HEK293 (cell line): ENCODE results near the genes FSTL3 and MISP.

GRCh38 chr19:70743-71201, 36.1 kb upstream of the OR4F17 start:
- PRO-cap = no peak
- RRBS, 2 experiments = no CpG with 5 or more reads among the region's 64 CpGs

- PRO-cap = bidirectional peak, plus-strand start at chr19:267297, minus-strand start at chr19:267157; bidirectional peak, plus-strand start at chr19:267574, minus-strand start at chr19:267473
- RRBS, 2 experiments = 2 to 3% methylated on average over 15 to 19 of the region's 76 CpGs
Measured at GRCh38 chr19:266991-267657, 24.1 kb downstream of the PLPP2 start.

DNA sequence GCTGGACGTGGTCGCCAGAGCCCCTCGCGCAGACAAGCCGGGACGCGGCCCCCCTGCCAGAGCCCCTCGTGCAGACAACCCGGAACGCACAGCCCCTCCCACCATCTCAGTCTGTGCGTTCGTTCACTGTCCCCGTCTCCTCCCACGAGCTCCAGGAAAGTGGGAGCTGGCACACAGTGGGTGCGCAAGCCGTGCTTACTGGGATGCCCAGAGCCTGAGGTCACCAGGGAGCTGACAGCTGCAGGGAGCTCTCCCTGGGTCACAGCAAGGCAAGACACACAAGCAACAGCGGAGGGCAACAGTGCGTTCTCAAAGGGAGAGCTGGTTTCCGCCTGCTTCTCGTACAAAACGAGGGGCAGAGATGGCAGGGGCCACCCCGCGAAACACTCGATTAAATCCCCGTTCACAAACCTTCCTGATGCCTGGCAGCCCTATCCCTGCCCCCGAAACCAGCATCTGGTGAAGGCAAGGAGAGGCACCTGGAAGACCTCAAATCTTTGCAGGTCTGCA, 3.3 kb upstream of the PLPP2 start:
- PRO-cap = no peak
- RRBS, 2 experiments = 71 to 79% methylated on average over 5 of the region's 26 CpGs

- PRO-cap = no peak
- RRBS, 2 experiments = no CpG with 5 or more reads among the region's 16 CpGs
Measured at GRCh38 chr19:425336-425737, 16.4 kb upstream of the C2CD4C start.

- PRO-cap = unidirectional peak, plus-strand start at chr19:534931
- RRBS, 2 experiments = no CpG with 5 or more reads among the region's 21 CpGs
Measured at GRCh38 chr19:534697-535292, 3.2 kb downstream of the CDC34 start.

GRCh38 chr19:540948-541774, 2.7 kb upstream of the GZMM start:
- PRO-cap = no peak
- RRBS, 2 experiments = no CpG with 5 or more reads among the region's 56 CpGs

- PRO-cap = no peak
- RRBS, 2 experiments = 97% methylated on average over 5 of the region's 18 CpGs; no CpG with 5 or more reads in 1 of the 2 experiments
Measured at GRCh38 chr19:549337-549686, 5.5 kb downstream of the GZMM start.

GRCh38 chr19:567221-567651, 5.2 kb upstream of the BSG start:
- PRO-cap = no peak
- RRBS, 2 experiments = 90 to 93% methylated on average over 3 of the region's 13 CpGs

DNA sequence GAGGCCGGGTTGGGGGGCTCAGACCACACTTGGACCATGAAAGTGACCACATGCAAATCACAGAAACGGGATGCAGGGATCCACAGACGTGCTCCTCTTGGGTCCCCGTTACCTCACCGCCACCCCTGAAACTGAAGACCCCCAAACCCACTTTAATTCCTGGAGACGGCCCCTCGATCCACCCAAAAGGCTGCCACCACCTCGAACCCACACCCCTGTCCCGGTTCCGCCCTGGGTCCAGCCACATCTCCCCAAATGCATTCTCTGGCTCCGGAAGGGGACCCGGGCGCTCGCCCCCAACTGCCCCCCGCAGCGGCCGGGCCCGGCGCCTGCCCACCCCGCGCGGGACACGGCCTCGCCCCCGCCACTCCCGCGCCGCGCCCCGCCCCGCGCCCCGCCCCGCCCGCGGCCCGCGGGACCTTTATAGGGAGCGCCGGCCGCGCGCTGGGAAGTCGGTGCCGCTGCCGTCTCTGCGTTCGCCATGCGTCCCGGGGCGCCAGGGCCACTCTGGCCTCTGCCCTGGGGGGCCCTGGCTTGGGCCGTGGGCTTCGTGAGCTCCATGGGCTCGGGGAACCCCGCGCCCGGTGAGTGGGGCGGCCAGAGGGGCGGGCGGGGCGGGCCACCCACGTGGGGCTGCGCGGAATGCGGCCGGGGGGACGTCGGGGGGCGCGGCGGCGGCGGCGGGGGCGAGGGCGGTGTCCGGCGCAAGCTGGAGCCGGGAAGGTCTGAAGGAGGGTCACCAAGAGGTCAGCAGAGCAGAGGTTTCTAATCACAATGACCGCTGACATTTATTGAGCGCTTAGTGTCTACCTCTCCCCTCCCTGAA, at the start of gene FSTL3:
Gene FSTL3 (plus strand): TSS at position 450 of the 826 bp plus-strand sequence.
- PRO-cap = unidirectional peak, minus-strand start at position 38 of the sequence; bidirectional peak, plus-strand start at position 450 of the sequence, minus-strand start at position 189 of the sequence
- RRBS, 2 experiments = 8 to 12% methylated on average over 40 of the region's 81 CpGs

DNA sequence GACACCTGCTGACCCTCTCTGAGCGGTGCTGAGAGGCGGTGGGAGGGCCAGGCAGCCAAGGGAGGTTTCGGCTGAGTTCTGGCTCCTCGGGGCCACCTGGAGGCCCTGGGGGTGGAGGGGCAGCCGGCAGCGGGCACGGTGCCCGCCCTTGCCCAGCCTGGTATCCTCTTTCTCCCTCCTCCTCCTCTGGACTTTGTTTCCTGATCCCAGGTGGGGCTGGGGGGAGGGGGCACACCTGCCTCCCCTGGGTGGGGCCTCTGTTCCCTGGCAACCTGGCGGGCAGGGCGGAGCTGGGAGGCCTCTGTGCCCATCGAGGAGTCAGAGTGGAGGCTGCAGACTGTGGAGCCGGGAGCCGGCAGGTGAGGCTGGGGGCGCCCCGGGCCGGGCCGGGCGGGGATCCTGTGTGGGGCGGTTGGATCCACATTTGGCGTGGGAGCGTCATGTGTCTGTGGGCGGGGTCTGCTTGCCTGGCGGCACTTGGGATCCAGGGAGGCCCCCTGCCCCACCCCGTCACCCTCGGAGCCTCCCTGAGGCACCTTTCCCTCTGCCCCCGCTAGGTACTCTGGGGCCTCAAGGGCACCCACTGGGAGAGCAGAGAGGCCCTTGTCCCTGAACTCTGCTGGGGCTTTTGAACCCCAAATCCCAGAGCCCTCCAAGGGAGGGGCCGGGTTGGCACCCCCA, at the start of gene MISP:
Gene MISP (plus strand): TSS at position 300 of the 681 bp plus-strand sequence.
- PRO-cap = no peak
- RRBS, 2 experiments = no CpG with 5 or more reads among the region's 27 CpGs

GRCh38 chr19:804491-804775, 7.2 kb downstream of the PTBP1 start:
- PRO-cap = no peak
- RRBS, 2 experiments = no CpG with 5 or more reads among the region's 20 CpGs

DNA sequence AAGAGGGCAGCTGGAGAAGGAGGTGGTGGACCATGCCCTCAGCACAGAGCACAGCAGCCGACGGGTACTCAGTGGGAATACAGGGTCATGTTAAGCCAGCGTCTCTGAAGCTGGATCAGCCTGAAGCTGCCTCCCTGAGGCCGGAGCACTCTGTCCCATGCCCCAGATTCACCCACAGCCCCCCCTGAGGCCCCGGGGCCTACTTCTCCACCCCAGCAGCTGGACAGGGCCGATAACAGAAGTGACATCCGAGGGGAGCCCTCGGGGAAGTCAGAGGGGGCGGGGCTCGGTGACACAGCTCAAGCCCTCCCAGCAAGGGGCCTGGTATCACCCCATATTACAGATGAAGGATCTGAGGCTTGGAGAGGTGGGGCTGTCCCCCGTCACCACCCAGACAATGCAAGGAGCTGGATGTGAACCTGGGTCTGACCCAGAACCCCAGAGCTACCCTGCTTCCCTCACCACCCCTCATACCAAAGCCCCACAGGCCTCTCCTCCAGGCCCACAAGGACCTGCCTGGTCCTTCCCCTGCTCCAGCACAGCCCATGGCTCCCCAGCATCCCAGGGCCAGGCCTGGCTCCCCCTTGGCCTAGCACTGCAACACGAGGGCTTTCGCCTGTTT, 5.7 kb downstream of the R3HDM4 start:
- PRO-cap = no peak
- RRBS, 2 experiments = 82 to 96% methylated on average over 2 of the region's 13 CpGs

- PRO-cap = no peak
- RRBS, 2 experiments = 88 to 94% methylated on average over 5 to 13 of the region's 72 CpGs
Measured at GRCh38 chr19:1009443-1010514, 9.6 kb downstream of the GRIN3B start.

DNA sequence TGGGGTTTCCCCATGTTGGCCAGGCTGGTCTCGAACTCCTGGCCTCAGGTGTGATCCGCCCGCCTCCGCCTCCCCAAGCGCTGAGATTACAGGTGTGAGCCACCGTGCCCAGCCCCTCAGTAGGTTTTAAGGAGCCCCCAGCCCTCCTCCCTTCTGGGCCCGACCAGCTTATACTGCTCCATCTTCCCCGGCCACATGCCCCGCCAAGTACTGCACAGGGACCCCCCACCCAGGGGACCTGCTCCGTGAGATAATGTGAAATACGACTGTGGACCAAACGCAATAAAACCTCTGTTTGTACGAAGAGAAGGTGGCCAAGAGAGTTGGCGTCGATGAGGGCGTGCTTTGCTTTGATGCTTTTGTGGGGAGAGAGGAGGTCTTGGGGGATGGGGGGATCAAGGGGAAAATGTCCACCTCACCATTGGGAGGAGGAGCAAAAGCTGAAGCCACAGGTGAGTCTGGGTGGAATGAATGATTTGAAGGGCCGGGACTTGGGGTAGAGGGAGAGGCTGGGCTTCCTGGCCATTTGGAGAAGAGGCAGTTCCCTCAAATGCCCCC, 1.1 kb upstream of the ABCA7 start:
- PRO-cap = no peak
- RRBS, 2 experiments = no CpG with 5 or more reads among the region's 17 CpGs

DNA sequence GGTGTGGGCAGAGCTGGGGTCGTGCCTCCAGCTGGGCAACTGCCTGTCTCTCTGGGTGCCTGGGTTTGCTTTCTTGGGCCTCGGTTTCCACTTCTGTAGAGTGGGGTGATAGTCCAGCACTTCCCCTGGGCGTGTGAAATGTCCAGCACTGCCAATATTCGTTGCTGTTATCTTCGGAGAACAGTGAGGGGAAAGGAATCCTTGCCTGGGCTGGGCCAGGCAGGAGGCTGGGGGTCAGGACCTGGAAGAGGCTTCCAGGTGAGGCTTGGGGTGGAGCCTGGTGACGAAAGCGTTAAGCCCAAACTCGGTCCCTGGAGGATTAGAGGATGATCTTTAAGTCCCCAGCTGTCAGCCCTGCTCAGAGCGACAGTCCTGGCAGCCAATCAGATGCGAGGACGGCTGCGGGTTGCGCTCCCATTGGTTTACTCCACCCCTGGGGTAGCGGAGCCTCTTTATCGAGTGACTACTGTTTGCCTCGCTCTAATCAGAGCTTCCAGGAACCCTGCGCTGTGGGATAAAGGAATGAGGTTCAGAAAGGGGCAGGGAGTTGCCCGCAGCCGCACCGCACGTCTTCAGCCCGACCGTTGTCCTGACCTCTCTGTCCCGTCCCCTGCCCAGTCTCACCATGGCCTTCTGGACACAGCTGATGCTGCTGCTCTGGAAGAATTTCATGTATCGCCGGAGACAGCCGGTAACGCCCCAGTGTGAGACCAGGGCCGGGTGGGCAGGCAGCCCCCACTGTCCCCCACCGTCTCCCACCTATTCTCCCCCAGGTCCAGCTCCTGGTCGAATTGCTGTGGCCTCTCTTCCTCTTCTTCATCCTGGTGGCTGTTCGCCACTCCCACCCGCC, 1.1 kb downstream of the ABCA7 start:
- PRO-cap = no peak
- RRBS, 2 experiments = no CpG with 5 or more reads among the region's 33 CpGs

DNA sequence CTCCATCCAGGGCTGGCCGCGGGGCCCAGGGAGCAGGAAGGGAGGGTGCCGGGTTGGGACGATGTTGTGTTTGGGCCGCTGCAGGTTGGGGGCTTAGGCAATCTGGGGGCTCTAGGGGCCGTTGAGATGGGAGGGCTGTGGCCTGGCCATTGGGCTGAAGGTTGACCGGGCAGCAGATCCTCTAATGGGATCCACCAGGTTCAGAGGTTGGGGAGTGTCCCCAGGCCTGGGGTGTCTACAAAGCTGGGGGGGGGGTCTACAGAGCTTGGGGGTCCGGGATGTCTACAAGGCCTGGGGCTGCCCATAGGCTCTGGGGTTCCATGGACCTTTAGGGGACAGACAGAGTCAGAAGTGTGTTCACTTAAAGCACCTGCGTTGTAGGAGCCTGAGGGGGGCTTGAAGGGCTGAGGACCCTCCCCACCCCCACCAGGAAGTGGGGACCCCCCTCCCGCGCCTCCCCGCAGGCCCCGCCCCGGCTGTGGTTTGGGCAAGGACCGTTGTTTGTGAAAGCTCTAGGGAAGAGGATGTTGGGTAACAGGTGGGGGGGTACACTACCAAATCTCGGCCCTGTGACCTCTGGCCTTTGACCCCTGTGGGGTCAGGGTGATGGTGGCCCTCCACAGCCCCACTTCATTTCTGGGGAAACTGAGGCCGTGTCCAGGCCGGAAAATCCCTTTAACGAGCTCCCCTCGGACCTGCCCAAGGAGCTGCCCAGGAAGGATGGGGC, 906 bp downstream of the ARHGAP45 start:
- PRO-cap = no peak
- RRBS, 2 experiments = 59 to 80% methylated on average over 3 to 7 of the region's 20 CpGs

GRCh38 chr19:1086375-1087246, 8.6 kb downstream of the POLR2E start:
- PRO-cap = unidirectional peak, minus-strand start at chr19:1086891; unidirectional peak, minus-strand start at chr19:1087120
- RRBS, 2 experiments = 80% methylated on average over 5 of the region's 31 CpGs; no CpG with 5 or more reads in 1 of the 2 experiments

DNA sequence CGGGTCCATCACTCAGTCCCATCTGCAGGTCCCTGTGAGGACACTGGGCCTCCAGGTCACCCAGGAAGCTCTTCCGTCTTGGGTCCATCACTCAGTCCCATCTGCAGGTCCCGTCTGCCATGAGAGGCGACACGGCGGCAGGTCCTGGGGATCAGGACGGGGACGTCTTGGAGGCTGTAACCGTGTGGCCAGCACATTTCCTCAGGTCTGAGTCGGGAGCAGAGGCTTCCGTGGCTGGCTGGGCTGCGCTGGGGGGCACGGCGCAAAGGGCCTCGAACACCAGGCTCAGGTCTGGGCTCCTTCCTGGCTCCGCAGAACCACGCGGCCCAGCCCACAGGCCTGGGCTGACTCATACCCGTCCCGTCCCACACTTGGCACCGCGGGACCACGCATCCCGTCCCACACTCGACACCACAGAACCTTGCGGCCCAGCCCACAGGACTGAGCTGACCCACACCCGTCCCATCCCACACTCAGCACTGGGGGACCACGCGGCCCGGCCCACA, 30.2 kb downstream of the SBNO2 start:
- PRO-cap = no peak
- RRBS, 2 experiments = no CpG with 5 or more reads among the region's 30 CpGs

GRCh38 chr19:1157419-1158362, 16.4 kb downstream of the SBNO2 start:
- PRO-cap = no peak
- RRBS, 2 experiments = 94% methylated on average over 2 of the region's 57 CpGs; no CpG with 5 or more reads in 1 of the 2 experiments

- PRO-cap = no peak
- RRBS, 2 experiments = 48 to 92% methylated on average over 3 of the region's 29 CpGs
Measured at GRCh38 chr19:1171674-1172667, 2.1 kb downstream of the SBNO2 start.